Mesangial cell (primary cell): Measurements from ENCODE around the gene C16orf82.

- RAMPAGE, long total RNA = no peak
These were observed 23.2 kb upstream of the COG7 start for GRCh38 chr16:23476099-23476679.

DNA sequence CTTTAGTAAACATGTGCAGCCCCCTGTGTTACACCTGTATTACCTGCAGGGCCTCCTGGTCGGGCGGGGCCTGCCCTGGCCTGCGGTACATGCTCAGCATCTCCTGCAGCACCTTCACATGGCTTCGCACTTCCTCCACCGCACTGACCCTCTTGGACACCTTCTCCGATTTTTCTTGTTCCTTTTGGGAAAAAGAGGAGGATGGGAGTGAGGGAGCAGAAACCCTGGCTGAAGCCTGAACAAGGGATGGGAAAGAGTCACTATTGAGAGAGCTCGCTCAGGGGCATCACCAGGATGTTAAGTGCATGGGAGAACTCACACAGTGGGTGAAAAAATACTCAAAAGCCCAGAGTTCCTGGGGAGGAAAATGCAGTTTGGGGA is 24.3 kb downstream of the GGA2 start:
- RAMPAGE, long total RNA = no peak

DNA sequence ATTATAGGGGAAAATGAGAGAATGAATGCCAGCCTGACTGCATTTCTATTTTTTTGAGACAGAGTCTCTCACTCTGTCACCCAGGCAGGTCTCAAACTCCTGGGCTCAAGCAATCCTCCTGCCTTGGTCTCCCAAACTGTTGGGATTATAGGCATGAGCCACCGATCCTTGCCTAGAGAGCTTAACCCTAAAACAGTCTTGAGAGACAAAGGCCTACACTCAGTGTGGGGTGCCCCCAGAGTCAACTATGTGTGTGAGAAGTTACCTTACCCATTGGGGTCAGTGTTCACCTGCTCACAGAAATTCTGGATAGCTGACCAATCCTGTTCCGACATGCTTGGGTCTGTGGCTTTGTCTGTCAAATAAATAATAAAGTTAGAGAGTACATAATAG is 14.9 kb downstream of the GGA2 start:
- RAMPAGE, long total RNA = no peak

- RAMPAGE, long total RNA = no peak
These were observed 6.3 kb downstream of the GGA2 start for GRCh38 chr16:23504013-23504458.

DNA sequence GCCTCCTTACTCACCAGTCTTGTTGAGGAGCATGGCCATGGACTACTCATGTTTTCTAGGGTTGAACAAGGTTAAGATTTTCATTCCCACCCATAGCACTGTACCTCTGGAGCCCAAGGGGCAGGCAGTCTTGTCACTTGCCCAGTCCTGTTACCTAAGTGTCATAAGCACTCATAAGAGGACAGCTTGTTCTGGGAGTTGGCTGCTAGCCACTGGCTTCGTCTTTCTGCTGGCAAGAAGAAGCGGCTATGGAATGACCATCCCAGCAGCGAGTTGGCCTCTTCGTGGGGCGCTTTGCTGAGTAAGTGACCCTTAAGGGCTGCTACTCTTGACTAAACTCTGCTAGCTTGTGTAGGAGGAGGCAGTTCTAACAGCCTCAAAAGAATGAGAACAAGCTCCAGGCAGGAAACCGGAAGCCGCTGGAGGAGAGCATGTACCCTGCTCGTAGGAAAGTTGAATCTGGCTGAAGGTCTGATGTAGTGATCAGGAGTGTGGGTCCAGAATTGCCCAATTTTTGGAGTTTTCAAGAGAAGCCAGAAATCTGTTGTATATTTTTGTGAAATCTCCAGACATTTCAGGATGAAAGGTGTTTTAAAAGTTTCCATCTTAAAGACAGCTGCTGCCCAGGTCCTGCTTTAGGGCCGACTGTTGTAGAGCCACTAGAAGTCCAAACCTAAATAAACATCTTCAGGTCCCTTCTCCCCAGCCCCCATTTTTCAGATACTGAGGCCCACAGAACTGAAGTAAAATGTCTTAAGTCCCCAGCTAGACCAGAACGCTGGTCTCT is 7.6 kb downstream of the UBFD1 start:
- RAMPAGE, long total RNA = no peak

DNA sequence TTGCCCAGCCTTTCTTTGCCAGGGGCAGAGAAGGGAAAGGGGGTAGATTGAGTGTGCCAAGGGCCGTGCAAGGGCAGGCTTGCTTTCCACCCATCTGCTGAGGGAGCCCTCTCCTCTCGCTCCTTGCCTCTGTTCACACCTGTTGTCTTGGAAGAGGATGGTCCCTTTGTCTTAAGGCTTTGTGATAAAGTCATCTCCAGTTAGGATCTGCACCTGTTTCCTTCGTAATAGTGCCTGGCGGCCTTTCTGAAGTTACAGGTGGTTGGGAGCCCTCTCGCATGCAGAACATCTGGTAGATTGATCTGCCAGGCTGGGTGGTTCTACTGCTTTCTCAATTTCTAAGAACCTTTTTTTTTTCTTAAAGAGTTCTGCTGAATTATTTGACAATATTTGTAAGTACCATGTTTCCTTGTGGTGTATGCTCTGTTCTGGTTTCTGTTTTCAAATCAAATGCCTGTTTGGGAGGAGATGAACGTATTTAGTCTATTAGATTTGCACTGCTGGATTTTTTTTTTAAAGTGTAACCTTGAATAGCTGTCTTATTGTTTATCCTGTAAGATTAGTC is 16.4 kb downstream of the UBFD1 start:
- RAMPAGE, long total RNA = no peak

- RAMPAGE, long total RNA = no peak
These were observed 564 bp downstream of the PALB2 start for GRCh38 chr16:23640583-23640908.

- RAMPAGE, long total RNA = no peak
These were observed 12.5 kb downstream of the ERN2 start for GRCh38 chr16:23700468-23700886.

GRCh38 chr16:23859464-23859959 is 23.7 kb downstream of the PRKCB start:
- RAMPAGE, long total RNA = no peak

DNA sequence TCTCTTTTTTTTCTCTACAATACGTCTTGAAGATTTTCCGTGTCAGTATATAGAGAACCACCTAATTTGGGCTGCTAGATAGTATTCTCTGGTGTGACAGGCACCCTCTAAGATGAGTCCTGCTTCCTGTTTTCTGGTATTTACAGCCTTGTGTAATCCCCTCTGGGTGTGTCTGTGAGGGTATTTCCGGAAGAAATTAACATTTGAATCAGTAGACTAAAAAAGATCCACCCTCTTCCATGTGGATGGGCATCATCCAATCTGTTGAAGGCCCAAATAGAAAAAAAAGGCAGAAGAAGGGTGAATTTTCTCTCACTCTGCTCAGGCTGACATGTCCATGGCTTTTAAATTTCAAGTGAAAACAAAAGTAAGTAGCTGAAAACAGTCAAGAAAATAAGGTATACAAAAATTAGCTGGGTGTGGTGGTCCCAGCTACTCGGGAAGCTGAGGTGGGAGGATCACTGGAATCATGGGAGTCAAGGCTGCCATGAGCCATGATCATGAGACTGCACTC is 119.5 kb upstream of the RBBP6 start:
- RAMPAGE, long total RNA = no peak

DNA sequence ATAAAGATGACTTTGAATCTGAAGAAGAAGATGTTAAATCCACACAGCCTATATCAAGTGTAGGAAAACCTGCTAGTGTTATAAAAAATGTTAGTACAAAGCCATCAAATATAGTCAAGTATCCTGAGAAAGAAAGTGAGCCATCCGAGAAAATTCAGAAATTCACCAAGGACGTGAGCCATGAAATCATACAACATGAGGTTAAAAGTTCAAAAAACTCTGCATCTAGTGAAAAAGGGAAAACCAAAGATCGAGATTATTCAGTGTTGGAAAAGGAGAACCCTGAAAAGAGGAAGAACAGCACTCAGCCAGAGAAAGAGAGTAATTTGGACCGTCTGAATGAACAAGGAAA is 31.6 kb downstream of the RBBP6 start:
- RAMPAGE, long total RNA = no peak

GRCh38 chr16:24571383-24572417 is 32.3 kb downstream of the RBBP6 start:
- RAMPAGE, long total RNA = no peak

GRCh38 chr16:24668453-24669032 is 60.9 kb upstream of the TNRC6A start:
- RAMPAGE, long total RNA = no peak

DNA sequence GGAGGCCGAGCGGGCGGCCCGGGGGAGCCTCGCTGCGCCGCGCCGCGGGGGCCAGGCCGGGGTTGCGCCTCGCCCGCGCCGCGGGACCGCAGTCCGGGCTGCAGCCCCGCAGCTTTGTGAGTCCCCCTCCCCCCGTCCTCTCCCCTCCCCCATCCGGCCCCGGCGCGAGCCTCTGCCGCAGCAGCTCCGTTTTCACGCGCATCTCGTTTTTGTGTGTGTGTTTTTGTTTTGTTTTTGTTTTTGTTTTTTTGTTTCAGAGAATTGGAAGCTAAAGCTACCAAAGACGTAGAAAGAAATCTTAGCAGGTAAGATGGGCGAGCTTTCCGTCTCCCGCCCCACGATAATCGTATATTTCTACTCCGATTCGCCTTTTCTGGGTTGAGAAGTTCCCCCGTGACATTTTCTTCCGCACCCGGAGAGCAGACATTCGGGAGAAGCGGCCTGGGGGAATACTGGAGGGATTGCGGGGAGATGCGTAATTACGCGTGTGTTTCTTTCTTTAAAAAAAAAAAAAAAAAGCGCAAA is 607 bp downstream of the TNRC6A start:
- RAMPAGE, long total RNA = no peak

DNA sequence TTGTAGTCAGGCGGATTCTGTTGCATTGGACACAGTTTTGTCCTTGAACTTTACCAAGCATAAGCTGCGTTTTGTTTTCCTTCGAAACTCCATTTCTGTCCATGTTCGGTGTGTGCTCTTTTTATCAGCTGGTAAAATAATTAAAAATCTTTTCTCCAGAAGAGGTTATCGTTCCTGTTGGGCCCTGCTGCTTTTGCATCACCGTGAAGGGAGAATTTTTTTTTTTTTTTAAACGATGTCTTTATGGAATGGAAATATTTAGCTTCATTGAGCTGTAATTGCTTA is 1.3 kb downstream of the TNRC6A start:
- RAMPAGE, long total RNA = no peak

DNA sequence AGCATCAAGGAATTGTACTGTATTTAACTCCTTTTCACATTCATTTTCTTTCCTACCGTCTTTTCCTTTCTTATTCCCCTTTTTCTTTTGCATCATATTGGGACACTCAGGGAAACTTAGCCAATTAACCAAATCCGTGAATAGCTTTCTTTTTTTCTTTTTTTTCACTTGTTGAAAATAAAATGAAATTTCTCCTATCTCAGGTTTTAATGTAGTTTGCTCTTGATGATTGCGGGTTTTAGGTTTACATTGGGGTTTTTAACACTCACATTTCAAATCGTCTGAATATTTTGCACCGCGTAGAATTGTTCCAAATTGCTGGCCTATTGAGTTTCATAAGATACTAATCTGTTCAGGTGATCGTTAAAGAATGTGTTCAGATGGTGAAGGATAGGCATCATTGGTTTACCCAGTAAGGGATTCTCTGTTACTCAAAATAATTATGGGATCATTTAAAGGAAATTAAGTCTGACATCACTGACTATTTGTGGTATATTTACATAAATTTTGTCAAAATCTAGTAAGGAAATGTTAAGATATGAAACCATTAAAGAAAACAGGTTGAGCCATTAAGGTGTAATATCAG is 1.7 kb downstream of the TNRC6A start:
- RAMPAGE, long total RNA = no peak

GRCh38 chr16:24795594-24796753 is 49.8 kb upstream of the SLC5A11 start:
- RAMPAGE, long total RNA = no peak

DNA sequence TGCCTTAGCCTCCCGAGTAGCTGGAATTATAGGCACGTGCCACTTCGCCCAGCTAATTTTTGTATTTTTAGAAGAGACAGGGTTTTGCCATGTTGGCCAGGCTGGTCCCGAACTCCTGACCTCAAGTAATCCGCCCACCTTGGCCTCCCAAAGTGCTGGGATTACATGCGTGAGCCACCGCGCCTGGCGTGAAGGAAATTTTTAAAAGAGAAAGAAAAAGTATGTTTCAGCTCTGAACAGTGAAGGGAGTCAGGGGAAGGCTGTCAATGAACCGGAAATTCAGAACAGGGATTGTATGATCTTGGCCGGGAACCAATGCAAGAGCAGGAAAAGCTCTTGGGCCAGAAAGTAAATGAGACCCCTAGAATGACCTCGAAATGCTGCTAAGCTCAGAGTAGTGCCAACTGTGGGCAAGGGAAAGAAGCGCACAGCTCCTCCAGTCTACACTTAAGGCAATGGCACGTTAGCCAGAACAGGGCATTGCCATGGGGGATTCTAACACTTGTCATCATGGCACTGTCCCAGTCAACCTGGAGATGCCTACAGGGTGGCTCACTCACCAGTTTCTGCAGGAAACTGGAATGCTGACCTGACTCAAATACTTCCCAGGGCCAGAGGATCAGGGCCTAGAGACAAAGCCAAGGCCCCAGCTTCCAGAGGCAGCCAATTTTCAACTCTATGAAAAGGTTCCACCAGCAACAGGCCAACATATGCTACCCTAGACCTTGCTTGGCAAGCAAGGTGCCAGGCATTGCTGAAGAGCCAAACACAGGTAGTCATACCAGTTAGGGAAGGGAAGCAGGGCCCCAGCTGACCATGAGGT is 35.1 kb downstream of the ARHGAP17 start:
- RAMPAGE, long total RNA = no peak

DNA sequence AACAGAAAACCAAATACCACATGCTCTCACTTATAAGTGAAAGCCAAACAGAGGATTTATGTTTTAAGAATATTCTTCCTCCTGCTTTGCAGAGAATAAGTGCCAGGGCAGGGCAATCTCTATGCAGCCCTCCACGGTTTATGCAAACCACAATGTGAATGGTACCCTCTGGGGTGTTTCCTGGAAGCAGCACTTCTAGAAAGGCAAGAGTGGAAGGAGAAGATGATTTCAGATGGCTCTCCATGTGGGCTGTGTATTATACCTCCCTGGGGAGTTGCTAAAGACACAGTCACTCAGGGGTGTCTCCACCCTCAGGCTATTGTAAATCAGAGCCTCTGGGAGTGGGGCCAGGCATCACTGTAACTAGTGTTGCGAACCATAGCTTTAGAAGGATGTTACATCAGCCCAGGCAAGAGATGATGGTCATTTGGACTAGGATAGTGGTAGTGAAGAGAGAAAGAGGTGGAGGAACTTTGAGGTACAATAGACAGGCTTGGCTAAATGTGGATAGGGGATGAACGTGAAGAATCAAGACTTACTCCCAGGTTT is 83.3 kb upstream of the ZKSCAN2 start:
- RAMPAGE, long total RNA = no peak

DNA sequence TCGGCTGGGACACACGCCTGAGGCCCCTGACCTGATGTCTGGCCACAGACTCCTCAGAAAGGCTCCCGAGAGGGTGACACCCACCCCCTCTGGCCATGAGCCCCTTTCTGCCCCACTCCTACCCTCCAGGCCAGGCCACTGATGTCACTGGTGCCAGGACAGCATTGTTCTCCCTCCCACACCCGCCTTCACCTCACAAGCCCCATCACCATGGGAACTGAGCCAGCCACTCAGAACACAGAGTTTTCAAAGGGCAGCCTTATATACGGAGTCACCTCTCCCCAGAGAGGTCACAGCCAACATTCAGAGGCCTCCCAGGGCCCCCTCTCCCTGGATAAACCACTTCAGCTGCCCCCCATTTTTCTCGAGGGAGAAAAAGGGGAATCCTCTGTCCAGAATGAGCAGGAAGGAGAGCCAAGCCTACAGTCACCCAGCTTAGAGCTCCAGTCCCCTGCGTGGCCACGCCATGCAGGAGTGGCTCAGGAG is at the start of gene C16orf82:
TSS of gene C16orf82 (plus strand) at position 262 of the 486 bp plus-strand sequence.
- RAMPAGE, long total RNA = no peak